Colic lymph node (tissue), 1 donor: Measurements from ENCODE around the genes POM121L2, H3C10 and ZSCAN31.

DNA sequence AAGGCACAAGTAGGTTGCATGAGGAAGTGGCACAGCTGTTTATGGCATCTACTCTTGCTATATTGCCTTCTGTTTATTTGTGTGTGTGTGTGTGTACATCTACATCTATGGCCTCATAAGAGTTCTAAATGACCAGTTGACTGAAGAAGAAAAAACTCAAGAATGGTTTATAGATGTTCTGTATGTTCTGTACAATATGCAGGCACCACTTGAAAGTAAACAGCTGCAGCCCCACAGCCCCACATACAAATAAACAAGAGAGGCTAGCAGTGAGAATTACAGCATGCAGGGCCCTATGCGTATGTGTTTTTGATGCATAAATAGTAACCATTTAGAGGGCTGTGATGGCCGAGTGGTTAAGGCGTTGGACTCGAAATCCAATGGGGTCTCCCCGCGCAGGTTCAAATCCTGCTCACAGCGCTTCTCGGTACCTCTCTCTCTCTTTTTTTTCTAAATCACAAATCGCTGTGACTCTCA is 38.0 kb upstream of the PRSS16 start:
- PRO-cap, result no peak

- PRO-cap, result no peak
Observed at GRCh38 chr6:27312198-27313043, at the start of gene POM121L2. TSS of gene POM121L2 (minus strand) at chr6:27312273.

- PRO-cap, result no peak
Observed at GRCh38 chr6:27358925-27359635, 29.5 kb upstream of the ZNF391 start.

- PRO-cap, result no peak
Observed at GRCh38 chr6:27471466-27472019, 1.4 kb downstream of the ZNF184 start.

DNA sequence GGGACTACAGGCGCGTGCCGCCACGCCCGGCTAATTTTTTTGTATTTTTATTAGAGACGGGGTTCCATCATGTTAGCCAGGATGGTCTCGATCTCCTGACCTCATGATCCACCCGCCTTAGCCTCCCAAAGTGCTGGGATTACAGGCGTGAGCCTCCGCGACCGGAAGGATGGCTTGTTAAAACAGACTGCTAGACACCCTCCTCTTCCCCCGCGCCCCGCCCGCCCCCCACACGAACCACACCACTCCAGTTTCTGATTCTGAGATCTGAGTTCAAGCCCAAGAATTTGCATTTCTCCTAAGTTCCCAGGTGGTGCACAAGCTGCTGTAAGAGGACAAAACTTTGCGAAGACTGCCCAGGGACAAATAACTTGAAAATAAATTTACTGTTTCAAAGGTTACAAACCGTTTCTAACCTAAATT is 71.3 kb upstream of the ZNF184 start:
- PRO-cap, result no peak

DNA sequence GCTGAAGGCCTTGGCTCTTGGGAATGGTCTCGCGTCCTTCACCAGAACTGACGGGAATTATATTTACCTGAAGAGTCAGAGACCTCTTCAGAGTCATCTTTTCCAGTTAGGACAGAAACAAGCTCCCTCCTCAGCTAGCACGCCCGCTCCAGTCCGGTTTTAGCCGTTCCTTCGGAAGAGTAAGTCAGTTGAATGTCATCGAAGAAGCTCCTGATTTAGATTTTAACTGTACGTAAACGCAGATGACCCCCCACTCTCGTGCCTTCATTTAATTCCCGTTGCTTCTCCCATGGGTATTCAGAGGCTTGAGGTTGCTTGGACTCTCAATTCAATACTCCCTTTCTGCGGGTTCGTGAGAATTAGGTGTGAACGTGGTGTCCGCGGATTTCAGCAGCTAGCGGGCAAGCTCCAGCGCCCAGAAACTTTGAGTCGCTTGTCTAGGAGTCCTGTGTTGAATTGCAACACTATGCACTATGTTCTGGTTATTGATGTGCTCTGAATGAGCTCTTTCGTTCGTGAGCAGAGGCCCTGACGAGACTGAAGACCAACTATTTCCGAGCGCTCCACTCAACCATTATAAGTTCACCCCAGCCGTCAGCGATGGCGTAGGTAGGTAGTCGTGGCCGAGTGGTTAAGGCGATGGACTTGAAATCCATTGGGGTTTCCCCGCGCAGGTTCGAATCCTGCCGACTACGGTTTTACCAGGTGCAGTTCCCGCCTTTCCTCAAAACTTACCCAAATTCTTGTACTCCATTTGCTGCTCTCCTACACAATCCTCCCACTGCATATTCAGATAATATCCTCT is 72.4 kb upstream of the ZNF184 start:
- PRO-cap, result no peak

DNA sequence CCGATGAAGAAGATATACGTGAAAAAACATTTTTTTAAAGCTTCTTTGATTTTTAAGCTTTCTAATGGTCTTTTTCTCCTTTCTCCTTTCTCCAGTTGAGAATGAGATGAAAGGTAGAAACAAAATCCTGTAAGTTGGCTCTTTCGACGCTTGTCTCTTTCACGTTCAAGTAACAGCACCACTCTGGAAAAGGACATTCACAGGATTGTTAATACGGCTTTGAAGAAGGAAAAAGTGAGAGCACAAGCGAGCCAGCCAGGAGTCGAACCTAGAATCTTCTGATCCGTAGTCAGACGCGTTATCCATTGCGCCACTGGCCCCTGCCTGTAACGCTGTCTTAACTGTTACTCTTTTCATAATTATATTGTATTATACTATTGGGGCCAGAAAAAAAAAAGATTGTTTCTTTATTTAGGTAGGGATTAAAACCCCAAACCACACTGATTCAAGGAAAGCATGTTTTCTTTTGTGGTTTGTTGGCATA is 137.4 kb downstream of the H2BC13 start:
- PRO-cap, result no peak

GRCh38 chr6:27680293-27680709 is 127.4 kb downstream of the H2BC13 start:
- PRO-cap, result no peak

DNA sequence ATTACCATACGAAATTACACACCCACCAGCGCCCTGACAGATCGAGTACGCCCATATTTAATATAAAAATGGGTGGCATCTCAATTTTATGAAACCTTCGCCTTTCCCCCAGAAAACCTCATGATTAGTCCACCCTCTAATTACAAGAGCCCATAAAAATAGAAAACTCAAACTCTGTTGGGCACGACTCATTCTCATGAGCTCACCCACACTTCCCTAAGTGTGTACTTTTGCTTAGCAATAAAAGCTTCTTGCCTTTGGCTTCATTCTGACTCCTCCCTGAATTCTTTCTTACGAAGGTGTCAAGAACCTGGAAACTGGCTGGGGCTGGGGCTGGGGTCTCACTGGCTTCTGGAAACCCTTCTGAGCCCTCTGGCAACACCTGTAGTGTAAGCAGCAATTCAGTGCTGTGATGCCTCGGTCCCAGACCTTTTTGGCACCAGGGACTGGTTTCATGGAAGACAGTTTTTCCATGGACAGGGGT is 31.8 kb downstream of the H2BC13 start:
- PRO-cap, result no peak

DNA sequence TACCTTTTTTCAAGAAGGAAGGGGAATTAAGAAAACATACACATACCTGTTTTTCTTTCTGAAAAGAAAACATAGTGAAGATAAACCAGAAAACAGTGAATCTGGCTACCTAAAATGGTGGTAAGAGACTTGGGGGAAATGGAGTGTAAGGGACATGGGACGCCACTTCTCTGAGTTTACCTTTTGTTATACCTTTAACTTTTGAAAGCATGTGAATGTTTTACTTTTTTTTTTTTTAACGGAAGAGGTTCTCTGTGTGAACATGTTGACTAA is 28.9 kb downstream of the H2BC13 start:
- PRO-cap, result no peak

DNA sequence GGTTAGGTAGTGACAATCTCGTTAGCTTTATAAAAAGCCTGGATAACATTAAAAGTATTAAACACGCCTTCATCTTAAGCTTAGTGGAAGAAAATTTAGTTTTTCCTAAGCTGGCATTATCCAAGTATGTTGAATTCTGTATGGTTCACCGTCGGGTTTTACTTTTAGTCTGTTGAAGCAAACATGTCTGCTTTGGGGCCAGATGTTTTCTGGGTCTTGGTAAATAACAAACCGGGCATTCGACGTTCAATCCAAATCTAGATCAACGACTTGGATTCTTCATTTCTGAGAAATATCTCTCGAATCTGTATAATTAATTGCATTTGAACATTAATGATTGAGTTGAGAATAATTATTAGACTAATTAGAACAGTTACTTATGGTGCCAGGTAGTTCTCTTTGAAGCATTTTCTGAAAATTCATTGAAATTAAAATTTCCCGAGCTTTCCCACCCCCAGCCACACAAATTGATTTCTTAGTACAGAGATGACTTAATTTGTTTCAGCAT is 850 bp downstream of the H2AC13 start:
- PRO-cap, result no peak

GRCh38 chr6:27809796-27810136 is at the start of gene H3C10:
TSS of gene H3C10 (plus strand) at chr6:27810051.
- PRO-cap, result bidirectional peak, plus-strand start at chr6:27810051, minus-strand start at chr6:27809914

GRCh38 chr6:27810137-27811411 is 723 bp downstream of the H3C10 start:
- PRO-cap, result unidirectional peak, minus-strand start at chr6:27810776; unidirectional peak, minus-strand start at chr6:27810937; unidirectional peak, minus-strand start at chr6:27811138

DNA sequence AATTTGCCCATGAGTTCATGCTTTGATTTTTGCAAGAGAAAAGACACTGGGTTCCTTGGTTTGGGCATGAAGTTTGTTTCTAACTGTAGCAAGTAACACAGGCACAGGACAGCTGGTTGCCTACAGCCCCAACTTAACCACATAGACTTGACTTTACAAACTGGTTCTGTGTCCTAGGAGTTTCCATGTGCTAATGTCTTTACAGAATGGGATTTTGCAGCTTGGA is 485 bp upstream of the H1-5 start:
- PRO-cap, result no peak

DNA sequence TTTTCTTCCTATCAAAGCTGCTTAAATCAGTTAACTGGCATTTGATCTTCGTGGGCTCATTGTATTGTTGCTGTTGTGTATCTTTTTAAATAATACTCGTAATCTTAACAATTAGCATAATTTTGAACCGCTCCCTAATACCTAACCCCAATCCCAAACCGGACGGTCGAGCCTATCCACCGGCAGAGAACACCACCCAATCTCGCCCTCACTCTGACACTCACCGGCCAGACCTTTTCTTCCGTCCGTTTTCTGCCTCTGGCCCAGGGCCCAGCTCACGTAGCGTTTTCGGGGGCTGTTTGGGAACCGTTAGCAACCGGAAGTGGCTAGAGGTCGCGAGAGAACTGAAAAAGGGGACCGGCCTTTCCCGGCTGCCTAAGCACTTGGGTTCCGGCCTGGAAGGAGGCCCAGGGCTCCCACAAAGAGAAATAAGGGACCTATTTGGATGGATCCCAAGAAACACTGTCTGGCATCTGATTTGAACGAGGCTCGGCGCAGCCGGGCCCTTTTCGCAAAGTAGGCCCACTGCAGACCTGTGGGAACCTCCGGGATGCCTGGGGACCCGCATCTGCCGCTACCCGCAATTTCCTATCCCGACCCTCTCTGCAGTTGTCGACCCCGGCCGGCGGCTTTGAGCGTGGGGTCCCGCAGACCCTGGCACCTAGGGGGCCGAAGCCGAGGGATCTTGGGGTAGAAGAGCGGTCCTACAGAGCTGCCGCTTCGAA is 5.0 kb upstream of the ZKSCAN8 start:
- PRO-cap, result bidirectional peak, plus-strand start at position 341 of the sequence, minus-strand start at position 324 of the sequence

GRCh38 chr6:28161109-28162097 is 19.7 kb downstream of the ZKSCAN8 start:
- PRO-cap, result bidirectional peak, plus-strand start at chr6:28161763, minus-strand start at chr6:28161722

DNA sequence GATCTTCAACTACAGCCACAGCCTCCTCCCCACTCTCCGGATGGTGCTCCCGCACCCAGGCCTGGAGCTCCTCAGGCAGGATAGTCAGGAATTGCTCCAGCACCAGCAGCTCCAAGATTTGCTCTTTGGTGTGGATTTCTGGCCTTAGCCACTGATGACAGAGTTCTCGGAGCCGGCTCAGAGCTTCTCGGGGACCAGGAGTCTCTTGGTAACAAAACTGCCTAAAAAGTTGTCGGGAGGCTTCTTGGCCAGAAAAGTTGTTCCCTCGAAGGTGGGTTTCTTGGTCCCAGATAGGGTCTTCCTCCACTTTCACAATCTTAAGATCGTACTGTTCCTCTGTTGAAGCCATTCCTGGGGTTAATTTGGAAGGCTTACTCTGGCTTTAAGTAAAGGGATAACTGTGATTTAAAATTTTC is 6.6 kb downstream of the ZSCAN31 start:
- PRO-cap, result no peak

DNA sequence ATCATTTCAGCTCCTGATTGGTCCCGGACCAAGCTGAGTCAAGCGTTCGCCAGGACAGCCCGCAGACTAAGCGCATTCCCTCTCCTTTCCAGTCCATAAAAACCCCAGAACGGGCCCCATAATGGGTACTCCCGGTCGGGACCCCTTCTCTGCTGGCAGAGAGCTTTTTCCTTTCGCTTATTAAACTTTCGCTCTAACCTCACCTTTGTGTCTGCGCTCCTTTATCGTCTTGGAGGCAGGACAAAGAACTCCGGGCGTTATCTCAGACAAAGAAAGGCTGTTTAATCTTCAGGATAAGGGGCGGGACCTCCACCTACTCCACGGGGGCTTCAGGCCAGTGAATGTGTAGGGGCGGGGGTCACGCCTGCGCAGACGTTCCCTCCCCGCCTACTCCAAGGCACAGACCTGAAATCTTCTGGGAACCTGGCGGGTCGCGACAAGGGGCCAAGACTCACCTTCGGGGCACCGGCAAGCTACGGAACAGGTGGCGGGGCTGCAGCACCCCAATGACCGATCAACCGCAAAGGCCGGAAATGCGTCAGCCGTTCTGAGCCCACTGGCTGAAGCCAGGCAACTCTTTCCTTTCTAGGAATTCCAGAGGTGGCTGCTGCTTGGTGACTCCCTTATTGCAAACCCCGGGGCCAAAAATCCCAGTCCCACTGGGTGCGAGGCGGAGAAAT is at the start of gene ZSCAN31:
Gene ZSCAN31 (minus strand): TSS at position 522 of the 680 bp plus-strand sequence.
- PRO-cap, result bidirectional peak, plus-strand start at position 45 of the sequence, minus-strand start outside the sequence; bidirectional peak, plus-strand start at position 371 of the sequence, minus-strand start at position 279 of the sequence; bidirectional peak, plus-strand start at position 588 of the sequence, minus-strand start at position 522 of the sequence

- PRO-cap, result no peak
Observed at GRCh38 chr6:28435584-28436231, 7.6 kb downstream of the ZSCAN23 start.

DNA sequence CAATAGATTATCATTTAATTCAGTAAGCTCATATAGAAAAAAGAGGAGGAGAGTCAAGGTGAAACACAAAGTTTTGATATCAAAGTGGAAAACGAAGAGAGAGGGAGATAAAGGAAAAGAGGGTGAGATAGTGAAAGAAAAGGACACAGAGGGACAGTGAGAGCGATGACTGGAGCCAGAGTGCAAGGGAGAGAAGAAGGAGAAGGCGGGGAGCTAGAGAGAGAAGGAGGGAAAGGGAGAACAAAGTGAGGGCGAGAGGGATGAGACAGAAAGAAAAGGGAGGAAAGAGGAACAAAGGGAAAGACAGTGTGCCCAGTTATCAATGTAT is 27.7 kb downstream of the GPX5 start:
- PRO-cap, result no peak